ReNcell CX (cell line): ENCODE measurements around a stretch of chr17.

GRCh38 chr17:72432016-72432772, 311.4 kb downstream of the SOX9 start:
- PRO-cap, result no peak

DNA sequence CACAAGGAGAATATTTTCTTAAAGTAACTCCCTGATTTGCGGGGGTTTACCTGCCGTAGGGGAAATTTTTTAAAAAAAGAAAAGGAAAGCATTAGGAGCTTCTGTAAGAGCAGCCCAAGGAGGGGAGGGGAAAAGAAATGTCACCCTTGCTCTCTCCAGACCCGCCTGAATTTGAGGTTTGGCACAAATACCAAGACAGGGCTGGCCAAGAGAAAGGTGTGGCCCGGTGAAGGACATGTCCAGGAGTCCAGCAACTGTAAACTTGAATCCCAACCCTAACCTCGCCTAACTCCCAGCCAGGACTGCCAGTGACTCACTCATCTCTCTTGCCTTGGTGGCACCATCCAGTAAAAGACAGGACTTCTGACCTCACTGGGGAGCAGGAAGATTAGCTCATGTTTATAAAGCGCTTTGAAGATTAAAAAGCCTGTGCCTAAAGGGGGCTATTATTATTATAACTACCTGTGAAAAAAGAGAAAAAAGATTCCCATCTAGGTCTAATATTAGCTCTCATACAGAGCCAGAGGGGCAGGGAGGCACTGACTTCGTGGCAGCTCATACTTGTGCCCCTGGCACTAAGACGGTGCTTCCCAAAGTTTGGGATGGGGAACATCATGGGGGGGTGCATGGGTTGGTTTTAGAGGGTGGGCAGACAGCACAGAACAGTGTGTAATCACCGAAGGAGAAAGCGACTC, 335.3 kb downstream of the SOX9 start:
- PRO-cap, result no peak

DNA sequence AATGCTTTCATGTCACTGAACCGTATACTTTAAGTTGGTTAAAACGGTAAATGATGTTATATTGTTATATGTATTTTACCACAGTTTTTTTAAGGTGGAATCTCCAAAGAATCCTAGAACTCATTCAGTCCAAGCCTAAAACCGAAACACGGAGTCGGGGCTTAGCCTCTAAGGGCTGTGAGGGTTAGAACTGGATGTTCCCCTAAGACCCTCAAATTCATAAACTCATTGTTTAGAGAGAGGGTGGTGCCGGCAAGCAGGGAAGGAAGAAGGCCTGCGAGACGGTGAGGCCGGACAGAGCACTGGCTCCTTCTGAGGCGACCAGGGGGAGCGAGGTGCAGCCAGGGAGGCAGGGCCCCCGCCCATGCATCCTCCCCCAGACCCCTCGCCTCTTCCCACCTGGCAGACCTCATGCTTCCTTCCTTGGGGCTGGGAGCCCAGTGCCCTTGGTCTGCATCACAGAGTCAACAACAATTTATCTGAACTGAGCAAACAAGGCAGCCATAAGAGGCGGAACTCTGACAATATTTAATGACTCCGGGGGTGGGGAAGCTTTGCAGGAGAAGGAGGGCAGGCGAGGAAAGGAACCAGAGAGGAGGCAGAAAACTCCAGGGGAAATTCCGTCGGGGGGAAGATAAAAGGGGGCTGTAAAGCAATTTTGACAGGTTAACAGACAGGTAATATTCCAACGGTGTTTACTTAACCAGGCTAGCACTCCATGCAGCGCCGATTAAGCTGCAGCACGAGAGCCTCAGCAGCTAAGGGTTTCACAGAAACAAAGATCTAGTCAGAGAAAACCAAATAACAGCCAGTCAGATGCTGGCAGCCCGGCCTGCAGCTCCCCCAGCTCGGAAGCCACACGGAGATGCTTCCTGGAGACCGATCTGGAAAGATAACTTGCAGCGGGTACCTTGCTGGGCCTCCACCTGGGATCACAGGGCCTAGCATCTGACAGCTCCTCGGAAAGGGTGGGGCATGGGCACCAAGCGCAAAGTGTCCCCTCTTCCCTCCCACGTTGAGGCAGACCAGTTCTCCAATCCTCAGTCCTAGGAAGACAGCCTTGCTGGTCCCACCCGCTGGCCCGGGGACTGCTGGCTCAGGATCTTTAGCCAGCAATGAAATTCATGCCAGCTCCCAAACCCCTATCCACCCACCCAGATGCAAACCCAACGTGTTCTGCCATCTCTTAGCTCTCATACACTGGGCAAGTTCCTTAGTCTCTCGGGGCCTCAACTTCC, 398.1 kb downstream of the SOX9 start:
- PRO-cap, result bidirectional peak, plus-strand start at position 817 of the sequence, minus-strand start at position 588 of the sequence

DNA sequence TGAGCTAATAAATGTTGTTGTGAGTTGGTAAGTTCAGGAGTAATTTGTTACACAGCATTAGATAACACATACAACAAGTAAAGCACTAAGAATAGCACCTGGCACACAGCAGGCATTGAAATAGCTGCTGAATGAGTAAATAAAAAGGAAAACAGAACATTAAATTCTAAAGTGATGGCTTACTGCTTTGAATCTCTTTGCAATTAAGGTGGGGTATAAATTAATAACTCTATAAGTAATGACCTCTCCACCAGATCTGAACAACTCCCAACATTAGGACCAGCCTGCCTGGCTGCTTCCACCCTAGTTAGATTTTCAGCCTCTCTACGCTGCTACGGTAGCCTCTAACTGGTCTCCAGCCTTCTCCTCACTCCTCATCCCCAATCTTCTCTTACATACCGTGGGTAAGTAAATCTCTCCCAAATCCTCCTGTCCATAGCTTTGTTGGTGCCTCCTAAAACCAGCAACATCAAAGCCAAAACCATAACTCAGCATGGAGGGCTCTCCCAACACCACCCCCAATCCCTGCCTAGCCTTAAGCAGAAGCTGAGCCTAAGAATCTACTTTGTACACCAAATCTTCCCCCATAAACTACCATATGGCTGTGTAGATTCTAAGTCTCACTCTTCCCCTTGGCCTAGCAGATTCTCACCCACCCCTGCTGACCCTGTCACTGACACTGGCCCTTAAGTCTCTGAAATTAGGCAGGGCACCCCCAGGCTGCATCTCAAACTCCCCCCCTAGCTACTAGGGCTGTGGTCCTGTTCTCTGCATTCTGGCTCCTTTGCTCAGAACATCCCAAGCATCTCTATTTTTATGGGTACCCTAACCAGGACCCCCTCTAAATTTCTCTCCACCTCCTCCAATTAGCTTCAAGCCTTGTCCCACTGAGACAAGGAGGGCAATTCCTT, 429.0 kb downstream of the SOX9 start:
- PRO-cap, result no peak

DNA sequence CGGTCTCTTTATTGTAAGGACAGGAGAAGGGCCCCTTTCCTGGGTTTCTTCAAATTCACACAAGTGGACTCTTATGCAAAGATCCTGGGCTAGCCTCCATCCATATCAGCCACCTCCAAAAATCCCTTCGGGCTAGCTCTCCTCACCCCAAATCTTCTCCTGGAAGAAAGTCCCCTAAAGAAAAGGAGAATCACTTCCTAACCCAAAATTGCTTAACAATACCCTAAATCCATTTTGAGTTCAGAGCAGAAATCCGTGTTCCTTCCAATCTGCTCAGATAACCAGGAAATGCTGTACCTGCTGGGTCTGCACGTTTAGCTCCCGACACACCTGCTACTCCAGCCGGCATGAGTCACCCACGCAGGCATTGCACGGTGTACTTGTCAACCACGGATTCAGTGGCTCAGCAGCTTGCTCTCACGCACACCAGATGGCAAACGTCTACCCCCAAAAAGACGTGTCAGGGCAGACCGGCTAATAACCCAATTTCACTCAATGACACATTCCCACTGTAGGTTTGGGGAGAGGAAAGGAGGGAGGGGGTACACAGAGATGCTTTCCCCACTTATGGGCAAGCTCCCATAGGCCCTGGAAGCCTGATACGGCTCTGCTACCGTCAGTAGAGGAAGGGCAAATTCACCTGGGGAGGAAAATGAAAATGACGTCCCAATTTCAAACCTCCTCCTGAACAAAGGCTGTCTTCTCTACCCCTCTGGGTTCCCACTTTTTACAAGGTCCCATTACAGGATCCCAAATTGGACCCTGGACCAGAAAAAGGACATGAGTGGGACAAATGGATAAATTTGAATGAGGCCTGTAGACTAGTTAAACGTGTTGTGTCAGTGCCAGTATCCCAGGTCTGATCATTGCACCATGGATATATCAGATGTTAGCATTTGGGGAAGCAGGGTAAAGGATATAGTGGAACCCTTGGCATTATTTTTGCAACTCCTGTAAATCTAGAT, 468.2 kb downstream of the SOX9 start:
- PRO-cap, result no peak

GRCh38 chr17:72590684-72591177, 469.9 kb downstream of the SOX9 start:
- PRO-cap, result no peak

DNA sequence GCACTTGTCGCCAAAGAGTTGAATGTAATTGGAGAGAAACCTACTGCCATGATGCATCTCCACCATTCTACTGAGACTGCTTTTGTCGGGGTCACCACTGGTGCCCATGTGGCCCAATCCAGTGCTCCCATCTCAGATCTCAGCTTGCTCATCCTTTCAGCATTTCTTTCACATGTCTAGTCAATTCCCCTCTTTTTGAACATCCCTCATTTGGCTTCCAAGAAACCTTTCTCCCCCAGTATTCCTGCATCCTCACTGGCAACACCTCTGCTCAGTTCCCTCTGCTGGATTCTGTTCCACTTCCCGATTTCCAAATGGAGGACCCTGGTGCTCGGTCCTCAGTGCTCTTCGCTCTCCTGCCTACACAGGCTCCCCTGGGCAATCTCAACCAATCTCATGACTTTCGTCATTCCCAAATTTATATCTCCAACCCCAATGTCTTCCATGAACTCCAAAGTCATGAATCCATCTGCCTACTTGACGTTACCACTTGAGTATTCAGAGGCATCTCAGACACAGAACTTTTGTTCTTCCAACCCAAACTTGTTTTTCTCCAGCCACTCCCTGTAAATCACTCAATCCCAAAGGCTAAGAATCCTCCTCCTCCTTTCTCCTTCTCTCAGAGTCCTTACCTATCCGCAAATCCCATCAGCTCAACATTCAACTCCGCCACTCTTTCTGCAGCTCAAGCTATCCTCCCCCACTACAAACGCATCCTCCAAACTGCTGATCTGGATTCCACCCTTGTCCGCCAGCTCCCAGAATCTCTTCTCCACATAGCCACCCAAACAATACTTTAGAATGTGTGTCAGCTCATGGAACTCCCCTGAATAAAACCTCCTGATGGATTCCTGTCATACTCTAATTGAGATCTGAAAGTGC, 206.4 kb downstream of the SLC39A11 start:
- PRO-cap, result no peak

DNA sequence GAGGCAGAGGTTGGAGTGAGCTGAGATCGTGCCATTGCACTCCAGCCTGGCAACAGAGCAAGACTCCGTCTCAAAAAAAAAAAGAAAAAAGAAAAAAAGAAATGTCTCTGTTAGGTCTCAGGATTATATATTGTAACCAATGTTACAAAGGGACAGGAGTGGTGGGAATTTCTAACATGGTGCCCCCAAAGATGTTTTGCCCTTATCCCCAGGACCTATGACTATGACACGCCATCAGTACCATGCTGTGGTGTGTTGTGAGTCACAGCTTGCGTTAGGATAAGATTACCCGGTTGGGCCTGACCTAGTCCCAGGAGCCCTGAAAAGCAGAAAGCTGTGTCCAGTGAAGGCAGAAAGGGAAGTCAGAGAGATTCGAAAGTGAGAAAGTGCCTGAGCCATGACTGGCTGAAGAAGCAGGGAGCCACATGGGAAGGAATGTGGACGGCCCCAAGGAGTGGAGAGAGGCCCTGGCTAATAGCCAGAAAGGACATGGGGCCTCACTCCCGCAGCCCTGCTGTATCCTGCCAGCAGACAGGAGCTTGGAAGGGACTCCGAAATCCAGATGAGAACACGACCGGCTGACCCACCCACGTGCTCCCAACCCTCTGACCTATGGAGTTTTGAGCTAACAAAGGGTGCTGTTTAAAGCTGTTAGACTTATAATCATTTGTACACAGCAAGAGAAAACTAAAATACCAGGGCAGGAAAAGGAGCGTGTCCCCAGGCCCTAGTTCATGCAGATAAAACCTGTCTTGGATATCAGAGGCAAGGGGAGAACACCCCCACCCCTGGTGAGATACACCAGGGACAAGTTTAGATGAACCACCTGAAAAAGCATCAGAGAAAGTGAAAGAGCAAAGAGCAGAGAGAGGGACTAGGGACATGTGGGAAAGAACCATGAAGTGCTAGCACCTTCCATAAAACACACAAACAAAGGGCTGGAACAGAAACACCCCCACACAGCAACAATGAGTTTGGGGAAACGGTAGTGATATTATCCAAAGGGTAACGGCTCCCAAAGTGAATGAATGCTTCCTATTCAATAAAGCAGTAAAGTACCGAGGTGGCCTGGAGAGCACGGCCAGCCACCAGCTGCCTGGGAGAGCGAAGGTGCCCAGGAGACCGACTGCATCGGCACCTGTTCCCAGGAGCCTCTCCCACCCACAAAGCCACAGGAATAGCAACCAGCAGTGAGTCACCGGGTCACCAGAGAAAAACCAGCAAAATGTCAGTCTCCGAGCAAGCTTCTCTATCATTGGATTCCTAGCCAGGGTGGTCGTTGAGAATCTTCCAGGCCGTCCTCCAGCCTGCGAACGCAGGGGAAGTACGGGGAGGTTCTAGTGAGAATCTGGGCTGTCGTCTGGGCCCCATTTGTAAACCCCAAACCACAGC, 115.2 kb downstream of the SLC39A11 start:
- PRO-cap, result no peak

- PRO-cap, result no peak
Observed at GRCh38 chr17:73089954-73090179, 2.6 kb downstream of the SLC39A11 start.

GRCh38 chr17:73227333-73227834, 4.8 kb downstream of the FAM104A start:
- PRO-cap, result no peak

GRCh38 chr17:73267655-73268386, 6.1 kb upstream of the CPSF4L start:
- PRO-cap, result no peak

- PRO-cap, result no peak
Observed at GRCh38 chr17:73323878-73324347, 12.1 kb upstream of the CDC42EP4 start.

DNA sequence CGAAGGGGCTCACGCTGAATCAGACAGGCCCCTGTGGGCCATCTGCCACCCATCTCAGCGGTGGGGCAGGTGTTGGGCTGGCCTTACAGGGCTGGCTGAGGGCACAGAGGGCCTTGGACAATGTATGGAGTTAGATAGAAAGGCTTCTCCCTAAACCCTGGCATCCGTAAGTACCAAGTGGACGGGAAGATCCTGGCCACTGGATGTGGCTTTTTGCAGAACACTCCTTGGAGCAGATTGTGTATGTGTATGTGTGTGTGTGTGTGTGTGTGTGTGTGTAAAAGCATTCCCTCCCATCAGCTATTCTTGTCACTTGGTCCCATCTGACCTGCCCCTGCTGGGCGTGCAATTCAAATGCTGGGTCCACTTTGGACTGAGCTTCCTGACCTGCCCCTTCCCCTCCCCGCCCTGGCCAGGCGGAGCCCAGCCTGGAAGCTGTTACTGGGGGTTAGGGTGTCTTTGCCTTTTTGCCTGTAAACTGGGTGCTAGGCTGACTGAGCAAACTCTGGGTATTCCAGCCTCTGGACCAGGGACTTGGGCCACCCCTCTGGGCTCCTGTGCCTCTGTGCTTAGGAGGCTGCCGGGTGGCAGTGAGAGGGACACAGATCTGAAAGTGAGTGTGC, 25.1 kb upstream of the CDC42EP4 start:
- PRO-cap, result no peak

GRCh38 chr17:73340082-73340733, 28.4 kb upstream of the CDC42EP4 start:
- PRO-cap, result no peak

DNA sequence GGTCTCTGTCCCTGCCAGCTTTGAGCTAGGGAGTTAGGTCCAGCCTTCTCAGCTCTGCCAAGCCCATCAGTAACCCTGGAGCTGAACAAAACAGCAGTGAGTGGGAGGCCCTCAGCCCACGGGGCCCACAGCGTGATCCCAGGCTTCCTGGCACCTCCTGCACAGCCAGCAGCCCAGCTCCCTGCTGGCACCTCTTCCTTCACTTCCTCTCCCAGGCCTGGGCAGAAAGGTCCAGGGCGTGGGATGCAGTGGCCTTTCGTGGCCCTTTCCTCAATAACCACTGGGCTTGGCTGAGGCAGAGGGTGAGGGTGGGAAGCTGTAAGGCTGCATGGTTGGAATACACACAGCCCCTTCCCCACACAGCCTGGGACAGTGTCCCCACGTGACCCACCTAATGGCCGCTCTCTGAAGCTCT, 35.6 kb upstream of the CDC42EP4 start:
- PRO-cap, result no peak

DNA sequence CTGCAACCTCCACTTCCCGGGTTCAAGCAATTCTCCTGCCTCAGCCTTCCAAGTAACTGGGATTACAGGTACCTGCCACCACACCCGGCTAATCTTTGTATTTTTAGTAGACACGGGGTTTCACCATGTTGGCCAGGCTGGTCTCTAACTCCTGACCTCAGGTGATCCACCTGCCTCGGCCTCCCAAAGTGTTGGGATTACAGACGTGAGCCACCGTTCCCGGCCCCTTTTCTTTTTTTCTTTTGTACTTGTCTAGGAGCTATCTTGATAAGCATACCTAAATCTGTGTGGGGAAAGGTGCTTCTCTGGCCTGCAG, 39.3 kb upstream of the CDC42EP4 start:
- PRO-cap, result no peak

DNA sequence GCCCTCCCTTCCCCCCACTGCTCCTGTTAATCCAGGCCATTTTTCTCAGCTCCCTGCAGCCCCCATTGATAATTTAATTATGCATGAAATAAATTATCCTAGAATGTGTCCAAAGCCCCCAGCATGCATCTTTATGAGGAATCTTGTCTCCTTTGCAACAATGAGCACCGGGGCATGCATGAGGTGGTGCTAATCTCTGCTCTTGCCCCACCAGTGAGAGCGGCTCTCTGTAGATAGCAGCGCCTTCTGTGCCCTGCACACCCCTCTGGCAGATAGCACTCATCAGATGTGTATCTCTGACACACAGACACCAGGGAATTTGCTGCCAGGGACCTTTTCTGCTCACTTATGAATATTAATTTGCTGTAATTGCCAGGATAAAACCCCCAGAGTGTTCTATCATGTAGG, 140.2 kb upstream of the CDC42EP4 start:
- PRO-cap, result no peak

GRCh38 chr17:73954969-73955506, 248.4 kb upstream of the RPL38 start:
- PRO-cap, result no peak

DNA sequence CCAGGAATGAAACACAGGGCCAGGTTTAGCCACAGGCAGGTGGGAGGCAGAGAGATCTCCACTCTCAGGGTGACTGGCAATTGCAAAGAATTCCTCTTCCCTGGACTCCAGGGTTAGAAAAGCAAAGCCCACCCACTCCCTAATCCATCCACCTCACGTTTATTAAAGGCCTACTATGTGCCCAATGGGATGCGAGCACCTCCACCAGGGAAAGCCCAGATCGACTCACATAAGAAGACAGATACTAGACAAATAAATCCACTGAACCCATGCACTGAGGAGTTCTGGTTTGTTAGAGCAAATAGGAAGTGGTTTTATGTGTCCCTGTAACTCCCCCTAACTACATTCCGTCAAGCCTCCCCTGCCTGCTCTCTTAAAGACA, 218.6 kb upstream of the RPL38 start:
- PRO-cap, result no peak

DNA sequence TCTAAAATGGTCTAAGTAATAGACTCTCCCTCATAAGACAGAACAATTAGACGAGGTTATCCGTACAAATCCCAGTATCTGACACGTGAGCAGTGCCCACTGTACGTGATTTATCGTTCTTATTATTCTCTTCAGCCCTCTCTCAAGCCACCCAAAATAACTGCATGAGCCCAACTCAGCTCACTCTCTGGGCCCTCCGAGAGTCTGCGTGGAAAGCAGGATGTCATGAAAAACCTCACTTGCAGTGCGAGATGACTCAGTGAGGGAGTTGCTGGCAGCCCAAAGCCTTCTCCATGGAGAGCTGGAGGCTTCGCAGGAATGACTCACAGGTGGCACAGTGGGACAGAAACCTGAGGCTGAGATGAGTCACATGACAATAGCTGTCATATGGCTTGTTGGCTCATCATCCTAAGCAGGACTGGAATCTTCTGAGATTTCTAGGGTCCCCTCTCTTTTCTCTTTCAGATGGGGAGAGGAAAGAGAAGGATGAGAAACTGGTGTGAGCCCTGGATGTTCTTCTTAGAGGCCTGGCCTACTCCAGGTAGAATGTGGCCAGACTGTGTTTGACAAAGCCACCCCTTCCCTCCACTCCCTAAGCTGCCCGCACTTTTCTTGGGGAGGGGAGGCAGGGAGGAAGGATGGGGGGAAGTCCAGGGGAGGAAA, 160.7 kb upstream of the RPL38 start:
- PRO-cap, result no peak